Peyer's patch (tissue), 4 donors: ENCODE measurements around a stretch of chr1.

DNA sequence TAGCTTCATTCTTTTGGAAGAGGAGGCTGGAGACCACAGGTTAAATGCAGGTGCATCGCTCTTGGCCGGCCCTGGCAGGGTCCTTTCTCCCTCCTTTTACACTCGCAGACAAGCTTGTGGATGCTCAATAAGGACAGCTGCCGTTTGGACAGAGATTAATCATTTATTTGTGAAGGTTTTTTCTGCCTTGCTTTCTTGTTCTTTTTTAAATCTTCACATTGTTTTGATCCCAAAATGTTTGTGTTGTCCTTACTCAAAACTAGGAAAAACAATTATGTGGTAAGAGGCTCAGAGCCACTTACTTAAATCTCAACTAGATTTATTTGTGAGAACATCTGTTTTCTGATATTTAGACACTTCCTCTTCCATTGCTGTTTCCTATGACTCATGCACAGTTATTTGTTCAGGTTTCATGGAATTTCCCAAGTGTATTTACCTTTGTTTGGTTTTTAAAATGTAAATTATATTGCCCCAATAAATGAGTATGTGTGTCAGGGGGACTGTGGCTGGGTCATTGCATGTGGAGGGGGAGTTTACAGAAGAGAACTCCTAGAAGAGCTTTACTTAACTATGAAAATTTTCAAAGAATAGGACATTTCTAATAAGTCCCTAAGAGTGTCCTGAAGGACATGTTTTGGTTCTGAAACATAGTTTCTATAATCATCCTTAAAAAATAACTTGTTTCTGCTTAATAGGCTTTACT, 46.5 kb upstream of the LAMC2 start:
- PRO-cap = no peak
- RAMPAGE, long total RNA, 4 experiments = no peak in any of the 4 experiments

DNA sequence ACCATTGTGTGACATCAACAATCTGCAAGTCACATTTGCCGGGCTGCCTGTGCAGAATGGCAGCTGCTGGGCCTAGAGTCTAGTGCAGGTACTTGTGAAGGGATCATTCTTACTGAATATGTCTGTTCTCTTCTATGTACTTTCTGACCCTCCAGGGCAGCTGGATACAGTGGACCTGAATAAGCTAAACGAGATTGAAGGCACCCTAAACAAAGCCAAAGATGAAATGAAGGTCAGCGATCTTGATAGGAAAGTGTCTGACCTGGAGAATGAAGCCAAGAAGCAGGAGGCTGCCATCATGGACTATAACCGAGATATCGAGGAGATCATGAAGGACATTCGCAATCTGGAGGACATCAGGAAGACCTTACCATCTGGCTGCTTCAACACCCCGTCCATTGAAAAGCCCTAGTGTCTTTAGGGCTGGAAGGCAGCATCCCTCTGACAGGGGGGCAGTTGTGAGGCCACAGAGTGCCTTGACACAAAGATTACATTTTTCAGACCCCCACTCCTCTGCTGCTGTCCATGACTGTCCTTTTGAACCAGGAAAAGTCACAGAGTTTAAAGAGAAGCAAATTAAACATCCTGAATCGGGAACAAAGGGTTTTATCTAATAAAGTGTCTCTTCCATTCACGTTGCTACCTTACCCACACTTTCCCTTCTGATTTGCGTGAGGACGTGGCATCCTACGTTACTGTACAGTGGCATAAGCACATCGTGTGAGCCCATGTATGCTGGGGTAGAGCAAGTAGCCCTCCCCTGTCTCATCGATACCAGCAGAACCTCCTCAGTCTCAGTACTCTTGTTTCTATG, 43.5 kb upstream of the LAMC2 start:
- PRO-cap = no peak
- RAMPAGE, long total RNA, 4 experiments = no peak in any of the 4 experiments

DNA sequence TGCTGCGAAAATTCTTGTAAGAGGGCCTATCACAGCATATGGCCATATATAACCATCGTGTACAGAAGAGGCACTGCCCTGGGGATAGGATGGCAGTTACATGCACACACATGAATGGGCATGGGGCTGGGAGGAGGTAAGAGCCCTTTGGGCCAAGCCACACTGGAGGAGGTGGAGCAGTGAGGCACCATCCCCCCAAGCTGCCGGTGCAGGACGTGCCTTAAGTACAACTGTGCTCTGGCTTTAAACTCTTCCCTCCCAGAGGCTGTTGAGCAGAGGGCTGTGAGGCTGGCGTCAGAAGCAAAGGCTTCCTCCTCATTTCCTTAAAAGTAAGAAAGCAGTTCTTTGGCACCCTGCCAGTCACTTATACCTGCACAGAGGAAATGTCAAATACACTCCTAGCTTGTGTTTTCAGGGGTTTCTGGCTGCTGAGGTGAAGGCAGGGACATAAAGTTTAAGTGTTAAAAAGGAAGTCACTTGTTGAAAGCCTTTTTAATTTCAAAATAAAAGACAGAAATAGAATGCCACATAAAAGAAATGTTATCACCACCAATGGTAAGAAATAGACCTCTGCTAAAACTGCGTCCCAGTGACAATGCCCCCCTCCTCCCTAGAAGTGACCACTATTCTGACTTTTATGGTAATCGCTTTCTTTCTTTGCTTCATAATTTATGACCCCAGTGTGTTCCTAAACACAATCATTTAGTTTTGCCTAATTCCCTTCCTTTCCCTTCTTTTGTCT, 33.0 kb downstream of the LAMC2 start:
- PRO-cap = unidirectional peak, minus-strand start at position 217 of the sequence
- RAMPAGE, long total RNA, 4 experiments = no peak in any of the 4 experiments

- PRO-cap = no peak
- RAMPAGE, long total RNA, 4 experiments = no peak in any of the 4 experiments
These were observed 49.5 kb downstream of the LAMC2 start for GRCh38 chr1:183235555-183235930.

DNA sequence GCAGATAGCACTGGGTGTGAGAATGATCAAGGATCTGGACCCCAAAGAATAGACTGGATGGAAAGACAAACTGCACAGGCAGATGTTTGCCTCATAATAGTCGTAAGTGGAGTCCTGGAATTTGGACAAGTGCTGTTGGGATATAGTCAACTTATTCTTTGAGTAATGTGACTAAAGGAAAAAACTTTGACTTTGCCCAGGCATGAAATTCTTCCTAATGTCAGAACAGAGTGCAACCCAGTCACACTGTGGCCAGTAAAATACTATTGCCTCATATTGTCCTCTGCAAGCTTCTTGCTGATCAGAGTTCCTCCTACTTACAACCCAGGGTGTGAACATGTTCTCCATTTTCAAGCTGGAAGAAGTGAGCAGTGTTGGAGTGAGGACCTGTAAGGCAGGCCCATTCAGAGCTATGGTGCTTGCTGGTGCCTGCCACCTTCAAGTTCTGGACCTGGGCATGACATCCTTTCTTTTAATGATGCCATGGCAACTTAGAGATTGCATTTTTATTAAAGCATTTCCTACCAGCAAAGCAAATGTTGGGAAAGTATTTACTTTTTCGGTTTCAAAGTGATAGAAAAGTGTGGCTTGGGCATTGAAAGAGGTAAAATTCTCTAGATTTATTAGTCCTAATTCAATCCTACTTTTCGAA, 57.7 kb downstream of the LAMC2 start:
- PRO-cap = no peak
- RAMPAGE, long total RNA, 4 experiments = no peak in any of the 4 experiments

GRCh38 chr1:183278429-183279672, 92.8 kb downstream of the LAMC2 start:
- PRO-cap = no peak
- RAMPAGE, long total RNA, 4 experiments = no peak in any of the 4 experiments

- PRO-cap = unidirectional peak, plus-strand start at chr1:183311011
- RAMPAGE, long total RNA, 4 experiments = no peak in any of the 4 experiments
These were observed 107.4 kb downstream of the NMNAT2 start for GRCh38 chr1:183310752-183311169.

DNA sequence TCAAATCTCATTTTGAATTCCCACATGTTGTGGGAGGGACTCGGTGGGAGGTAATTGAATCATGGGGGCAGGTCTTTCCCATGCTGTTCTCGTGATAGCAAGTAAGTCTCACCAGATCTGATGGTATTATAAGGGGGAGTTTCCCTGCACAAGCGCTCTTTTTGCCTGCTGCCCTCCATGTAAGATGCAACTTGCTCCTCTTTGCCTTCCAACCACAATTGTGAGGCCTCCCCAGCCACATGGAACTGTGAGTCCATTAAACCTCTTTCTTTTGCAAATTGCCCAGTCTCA, 106.4 kb downstream of the NMNAT2 start:
- PRO-cap = no peak
- RAMPAGE, long total RNA, 4 experiments = no peak in any of the 4 experiments

DNA sequence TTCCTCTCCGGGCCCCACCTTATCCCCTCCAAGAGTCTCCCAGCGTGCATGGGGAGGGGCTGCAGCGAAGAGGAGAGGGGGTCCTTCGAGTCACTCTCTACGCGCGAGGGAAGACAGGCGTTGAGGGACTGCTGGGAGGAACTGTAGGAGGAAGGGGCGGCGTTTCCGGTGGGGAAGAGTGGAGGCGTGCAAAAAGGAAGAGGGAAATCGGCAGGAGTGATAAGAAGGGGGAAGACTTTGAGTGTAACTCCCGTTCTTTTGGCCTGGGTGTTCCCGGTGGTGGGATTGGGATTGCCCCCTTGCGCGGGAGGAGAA, 487 bp upstream of the SMG7 start:
- PRO-cap = bidirectional peak, plus-strand start outside the sequence, minus-strand start at position 143 of the sequence
- RAMPAGE, long total RNA, 4 experiments = no peak in any of the 4 experiments

- PRO-cap = no peak
- RAMPAGE, long total RNA, 4 experiments = no peak in any of the 4 experiments
These were observed 6.7 kb downstream of the NCF2 start for GRCh38 chr1:183583584-183583940.

GRCh38 chr1:183600493-183601118, 10.3 kb upstream of the NCF2 start:
- PRO-cap = no peak
- RAMPAGE, long total RNA, 4 experiments = no peak in any of the 4 experiments

GRCh38 chr1:183821574-183822075, 16.7 kb downstream of the RGL1 start:
- PRO-cap = no peak
- RAMPAGE, long total RNA, 4 experiments = no peak in any of the 4 experiments

DNA sequence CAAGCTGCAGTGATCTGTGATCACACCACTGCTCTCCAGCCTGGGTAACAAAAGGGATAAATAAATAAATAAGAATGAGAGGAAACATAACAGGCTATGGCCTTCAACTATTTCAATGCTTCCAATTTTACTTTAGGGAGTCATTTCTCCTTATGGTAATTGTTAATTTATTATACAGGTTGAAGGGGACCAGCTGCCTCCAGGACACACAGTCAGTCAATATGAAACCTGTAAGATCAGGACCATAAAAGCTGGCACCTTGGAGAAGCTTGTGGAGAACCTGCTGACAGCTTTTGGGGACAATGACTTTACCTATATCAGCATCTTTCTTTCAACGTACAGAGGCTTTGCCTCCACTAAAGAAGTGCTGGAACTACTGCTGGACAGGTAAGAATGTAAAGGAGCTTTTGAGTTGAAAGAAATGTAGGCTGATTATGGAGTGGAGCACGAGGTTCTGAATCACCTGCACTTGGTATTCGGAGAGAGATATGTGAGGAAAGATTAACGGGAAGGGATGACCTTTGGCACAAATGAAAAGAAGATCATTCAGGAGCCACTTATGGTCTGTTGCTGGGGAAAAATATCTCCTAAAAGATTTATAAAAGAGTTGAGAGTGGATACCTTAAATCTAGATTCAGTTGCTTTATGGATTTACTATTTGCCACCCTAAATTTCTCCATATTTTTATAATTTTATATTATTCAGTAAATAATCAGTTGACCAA, 42.6 kb downstream of the RGL1 start:
- PRO-cap = no peak
- RAMPAGE, long total RNA, 4 experiments = no peak in any of the 4 experiments

- PRO-cap = no peak
- RAMPAGE, long total RNA, 4 experiments = no peak in any of the 4 experiments
These were observed 65.5 kb downstream of the RGL1 start for GRCh38 chr1:183870426-183870715.

DNA sequence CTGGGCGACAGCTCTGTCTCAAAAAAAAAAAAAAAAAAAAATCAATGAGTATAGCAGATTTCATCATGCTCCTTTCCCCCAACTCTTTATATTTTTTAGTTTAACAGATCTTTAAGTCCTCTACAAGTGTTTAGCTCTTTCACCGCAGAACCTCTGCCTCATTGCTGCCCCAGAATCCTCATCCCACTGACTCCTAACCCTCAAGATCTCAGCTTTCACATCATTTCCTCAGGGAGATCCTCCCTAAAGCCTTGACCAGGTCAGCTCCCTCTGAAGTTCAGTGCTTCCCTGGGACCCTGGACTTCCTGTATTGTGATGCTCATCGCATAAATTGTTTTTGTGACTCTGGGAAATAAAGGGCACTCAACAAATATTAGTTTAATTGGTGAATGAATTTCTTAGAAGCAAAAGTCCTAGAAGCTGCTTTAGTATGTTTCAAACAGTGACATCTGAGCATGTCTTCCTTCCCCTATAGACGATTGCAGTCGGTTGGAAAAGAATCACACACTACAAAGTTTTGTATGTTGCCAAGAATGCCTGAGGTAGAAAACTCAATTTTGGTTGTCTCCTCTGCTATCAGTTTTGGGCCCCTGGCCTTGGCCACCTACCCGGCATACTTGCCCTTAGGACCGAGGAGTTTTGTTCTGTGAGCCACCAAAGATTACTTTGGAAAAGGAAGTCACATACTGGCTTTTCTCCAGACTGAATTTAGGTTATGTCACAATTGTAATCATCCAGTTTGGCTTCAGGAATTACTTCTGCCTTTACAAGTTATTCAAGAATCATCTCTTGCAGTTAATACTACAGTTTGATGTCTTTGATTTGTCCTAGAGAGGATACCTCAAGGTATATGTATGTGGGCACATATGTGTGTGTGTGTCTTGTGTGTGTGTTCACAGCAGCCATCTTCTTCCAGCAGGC, 71.2 kb downstream of the RGL1 start:
- PRO-cap = no peak
- RAMPAGE, long total RNA, 4 experiments = no peak in any of the 4 experiments

DNA sequence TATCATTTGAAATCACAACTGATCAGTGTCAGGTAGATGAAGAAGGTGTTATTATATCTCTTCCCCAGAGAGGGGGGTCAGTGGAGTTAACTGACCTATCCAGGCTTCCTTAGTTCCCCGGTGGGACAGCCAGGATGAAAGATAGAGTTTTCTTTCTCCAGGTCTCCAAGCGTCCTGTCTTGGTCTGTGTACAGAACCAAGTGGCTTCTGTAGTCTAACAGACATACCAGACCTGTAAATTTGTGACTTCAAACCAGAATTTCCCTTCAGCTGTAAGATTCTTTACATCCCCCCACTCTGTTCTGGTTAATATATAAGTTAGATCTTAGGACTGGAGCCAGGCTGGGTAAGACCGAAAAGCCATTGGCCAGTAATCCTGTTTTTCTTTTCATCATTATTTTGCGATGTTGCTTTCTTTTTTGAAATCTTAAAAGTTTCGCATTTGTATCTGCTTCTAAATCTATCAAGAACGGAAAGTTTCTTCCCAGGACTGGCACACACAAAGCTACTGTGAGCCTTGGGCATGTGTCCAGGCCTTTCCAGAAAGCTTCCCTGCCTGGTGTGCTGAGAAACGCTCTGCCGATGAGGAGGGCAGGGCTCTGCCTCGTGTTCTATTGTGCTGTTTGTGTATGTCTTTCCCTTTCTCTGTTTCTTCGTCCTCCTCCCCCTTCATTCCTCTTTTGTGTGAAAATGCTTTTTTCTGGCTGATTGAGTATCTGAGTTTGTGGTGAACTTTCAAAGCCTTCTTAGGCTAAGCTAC, 72.3 kb downstream of the RGL1 start:
- PRO-cap = no peak
- RAMPAGE, long total RNA, 4 experiments = no peak in any of the 4 experiments

DNA sequence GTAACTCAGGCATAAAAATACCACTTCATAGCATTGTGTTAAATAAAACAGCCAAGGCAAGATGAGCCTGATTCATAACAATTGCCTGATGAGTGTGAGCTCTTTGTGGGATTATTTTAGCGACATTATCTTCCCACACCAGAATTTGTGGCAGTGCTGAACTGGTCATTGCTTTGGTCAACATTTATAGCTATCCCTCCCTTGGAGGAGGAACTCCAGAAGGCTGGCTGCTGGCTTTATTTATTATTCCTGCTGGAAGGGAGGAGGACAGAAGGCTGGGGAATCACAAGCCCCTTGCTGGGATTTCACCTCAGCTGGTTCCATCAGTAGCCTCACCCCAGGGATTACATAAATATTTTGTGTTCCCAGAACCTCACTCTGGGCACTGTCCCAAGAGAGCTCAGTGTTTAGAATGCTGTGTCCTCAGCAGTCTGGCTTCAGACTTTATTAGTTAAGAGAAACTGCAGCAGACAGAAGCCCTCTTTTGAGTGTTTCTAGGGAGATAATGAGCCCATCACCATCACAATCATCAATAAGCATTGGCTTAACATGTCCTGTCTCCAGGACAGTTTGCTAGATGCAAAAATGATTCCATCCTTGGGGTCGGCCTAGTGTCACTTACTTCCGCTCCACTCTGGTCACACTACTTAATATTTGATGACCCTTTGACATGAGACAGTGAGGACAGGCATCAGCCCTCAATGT, 102.8 kb upstream of the C1orf21 start:
- PRO-cap = no peak
- RAMPAGE, long total RNA, 4 experiments = no peak in any of the 4 experiments

DNA sequence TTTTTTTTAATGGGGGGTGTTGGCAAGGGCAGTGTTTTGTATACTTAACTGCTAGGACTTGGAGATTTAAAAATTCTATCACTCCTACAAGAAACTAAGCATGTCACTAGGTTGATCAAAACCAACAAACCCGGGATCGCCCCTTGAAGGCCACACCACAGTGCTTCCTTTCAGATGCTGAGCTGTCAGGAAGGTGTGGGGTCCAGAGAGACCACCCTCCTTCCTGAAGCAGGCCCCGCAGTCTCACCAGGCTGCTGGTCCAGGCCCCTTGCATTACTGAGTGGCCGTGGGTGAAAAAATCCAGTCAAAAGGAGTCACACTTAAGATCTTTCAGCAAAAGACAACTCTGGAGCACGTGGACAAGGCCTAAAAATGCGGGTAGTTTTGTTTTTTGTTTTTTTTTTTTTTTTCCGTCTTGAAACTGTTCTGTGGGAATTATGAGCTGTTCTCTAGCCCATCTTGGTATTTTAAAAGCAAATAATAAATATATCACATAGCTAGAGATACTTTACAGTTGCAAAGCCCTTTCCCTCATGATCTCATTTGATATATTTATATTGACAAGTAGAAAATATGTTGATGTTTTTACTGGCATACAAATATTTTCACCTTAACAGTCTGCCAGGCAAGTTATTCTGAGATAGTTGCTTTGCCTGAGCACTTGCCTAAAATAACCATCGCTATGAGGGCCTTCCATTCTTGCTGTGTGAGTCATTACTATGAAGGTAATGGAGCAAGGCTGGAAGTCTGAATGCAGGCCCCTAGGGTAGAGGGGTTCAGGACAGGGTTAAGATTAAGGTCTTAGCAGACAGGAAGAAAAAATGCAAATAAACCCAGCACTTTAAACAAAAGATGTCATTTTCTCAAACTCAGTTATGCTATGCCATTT, 73.2 kb upstream of the EDEM3 start:
- PRO-cap = no peak
- RAMPAGE, long total RNA, 4 experiments = no peak in any of the 4 experiments

GRCh38 chr1:184892143-184892563, 82.2 kb downstream of the NIBAN1 start:
- PRO-cap = no peak
- RAMPAGE, long total RNA, 4 experiments = no peak in any of the 4 experiments

- PRO-cap = no peak
- RAMPAGE, long total RNA, 4 experiments = no peak in any of the 4 experiments
These were observed 3.5 kb downstream of the NIBAN1 start for GRCh38 chr1:184970712-184971360.